SP-49 (cell line): ENCODE data around the genes COL11A1 and GPSM2.

GRCh38 chr1:96844281-96844495 lies 122.6 kb downstream of the PTBP2 start:
- PRO-cap = no peak

DNA sequence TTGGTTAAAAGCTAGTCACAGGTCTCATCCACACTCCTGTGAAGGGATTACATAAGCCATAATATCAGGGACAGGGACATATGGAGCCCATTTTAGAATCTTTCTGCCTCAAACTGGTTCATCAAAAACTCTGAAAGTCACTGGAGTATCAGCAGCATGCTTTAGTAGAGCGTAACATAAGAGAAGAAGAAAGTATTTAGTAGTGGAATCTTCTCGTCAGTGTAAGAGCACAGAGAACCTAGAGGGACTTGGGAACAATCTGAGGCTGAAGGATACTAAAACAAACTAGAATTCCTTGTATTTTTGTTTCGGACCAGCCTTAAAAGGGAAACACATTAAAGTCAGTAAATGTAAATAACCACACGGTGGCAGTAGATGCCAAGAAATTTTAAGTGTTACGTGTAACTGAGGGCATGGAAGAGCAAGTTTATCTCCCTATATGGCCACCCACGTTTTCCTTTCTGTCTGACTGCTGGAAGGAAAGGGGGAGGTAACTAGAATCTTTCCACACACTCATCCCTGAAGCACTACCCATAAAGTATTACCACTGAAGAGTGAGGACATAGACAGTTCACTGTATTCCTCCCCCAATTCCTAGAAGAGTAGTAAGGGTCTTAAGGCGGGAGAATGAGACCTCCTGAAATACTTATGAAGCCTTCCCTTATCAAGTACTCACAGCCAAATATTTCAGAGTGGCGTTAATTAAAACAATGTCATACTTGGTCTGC lies 41.5 kb upstream of the AGL start:
- PRO-cap = no peak

DNA sequence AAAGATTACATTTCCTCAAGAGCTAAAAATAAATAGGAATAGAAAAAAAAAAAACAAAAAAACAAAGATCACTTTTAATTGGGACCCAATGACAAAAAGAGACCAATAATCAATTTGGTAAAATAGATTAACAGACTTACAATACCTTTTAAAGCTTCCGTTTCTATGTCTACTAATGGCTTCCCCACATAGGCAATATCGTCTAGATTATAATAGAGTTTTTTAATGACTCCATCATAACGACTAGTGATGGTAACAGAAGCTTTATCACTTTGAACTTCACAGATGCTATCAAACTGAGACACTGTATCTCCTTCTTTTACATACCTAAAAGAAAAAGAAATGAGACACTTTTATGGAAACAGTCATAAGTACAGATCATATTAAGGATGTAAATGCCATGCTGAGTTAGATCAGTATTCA lies 19.0 kb downstream of the DBT start:
- PRO-cap = no peak

- PRO-cap = no peak
Measured at GRCh38 chr1:100240670-100241048, 9.0 kb downstream of the DBT start.

- PRO-cap = no peak
Measured at GRCh38 chr1:100279204-100279873, 13.3 kb downstream of the RTCA start.

DNA sequence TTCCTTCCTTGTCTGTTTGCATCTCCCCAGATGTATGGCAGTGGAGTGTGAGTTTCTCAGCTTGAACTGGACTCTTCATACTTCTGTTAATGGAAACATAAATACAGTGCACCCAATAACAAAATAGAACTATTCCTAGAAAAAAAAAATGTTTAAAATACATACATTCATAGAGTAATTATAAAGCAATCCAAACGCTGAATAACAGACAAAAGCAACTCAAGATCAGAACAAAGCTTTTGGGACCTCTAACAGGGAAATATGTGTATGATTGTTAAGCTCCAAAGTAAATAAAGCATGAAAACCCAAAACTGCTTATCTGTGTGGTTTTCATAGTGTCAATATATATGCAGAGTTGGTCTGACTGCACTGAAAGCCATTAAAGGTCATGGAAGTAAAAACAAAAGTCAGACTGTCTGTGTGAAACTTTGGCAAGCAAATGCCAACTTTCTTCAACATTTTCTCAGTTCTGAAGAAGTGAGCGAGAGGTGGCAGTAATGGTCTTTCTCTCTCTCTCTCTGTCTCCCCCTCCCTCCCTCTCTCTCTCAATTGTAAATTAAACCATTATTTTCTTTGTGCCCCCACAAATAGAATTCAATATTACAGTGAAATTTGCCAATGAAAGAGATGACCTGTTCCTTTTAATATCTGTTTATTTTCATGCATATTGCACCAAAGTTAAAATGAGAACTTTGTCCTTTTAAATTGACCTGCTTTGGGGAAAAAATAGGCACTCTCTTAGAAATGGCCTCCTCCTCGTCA lies 100.1 kb upstream of the S1PR1 start:
- PRO-cap = no peak

DNA sequence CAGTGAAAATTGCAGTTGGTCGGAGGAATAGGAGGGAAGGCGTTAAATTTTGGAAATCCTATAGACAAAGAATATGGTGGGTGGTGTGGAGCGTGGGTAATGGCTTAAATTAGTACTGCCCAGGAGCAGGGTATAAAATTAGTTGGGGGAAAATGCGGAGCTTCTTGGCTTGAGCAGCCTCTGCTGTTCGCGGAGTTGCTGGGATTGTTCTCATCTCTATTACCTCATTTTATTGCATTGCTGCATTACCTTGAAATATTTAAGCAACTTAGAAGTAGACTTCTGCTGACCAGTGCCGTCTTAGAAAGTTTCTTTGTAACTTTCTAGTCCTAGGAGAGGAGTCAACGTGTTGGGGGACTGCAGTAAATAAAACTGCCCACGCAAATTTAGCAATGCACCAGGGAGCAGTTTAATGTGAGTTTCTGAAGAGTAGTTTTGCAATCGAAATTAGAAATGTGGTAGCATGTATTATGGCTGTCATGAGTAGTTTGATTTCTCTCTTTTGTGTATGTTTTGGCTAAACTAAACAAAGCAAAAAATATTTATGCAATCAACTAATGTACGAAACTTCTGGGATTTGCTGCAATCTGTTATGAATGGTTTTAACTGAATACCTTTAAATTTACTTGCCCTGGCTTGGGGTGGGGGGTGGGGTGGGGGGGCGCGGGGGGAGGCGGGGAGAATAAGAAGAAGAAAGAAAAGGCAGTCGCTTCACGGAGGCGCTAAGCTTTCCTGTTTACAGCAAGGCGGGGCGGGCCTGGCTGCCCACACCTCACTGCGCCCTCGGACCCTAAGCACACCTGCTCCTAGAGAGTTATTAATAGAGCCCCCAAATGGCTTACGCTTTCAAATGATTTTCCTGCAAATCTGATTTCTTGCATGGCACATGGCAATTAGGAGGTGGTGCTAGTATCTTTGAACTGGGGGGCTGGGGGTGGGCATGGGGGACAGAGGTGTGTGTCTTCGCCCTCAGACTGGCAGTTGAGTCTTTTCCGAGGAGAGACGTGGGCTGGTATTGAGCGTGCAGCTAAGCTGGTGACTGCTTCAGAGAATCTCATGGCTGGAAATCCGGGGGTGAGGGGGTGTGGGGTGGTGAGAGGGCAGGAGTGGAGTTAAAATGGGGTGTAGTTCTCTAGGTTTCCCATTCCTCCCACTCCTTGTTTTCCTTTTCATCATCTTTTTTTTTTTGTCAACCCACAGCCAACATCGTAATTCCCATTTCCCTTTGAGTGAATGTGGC lies 953 bp downstream of the S1PR1 start:
- PRO-cap = unidirectional peak, plus-strand start at position 768 of the sequence

GRCh38 chr1:101238592-101239470 lies 2.0 kb downstream of the S1PR1 start:
- PRO-cap = no peak

GRCh38 chr1:101239692-101240902 lies 3.3 kb downstream of the S1PR1 start:
- PRO-cap = no peak

DNA sequence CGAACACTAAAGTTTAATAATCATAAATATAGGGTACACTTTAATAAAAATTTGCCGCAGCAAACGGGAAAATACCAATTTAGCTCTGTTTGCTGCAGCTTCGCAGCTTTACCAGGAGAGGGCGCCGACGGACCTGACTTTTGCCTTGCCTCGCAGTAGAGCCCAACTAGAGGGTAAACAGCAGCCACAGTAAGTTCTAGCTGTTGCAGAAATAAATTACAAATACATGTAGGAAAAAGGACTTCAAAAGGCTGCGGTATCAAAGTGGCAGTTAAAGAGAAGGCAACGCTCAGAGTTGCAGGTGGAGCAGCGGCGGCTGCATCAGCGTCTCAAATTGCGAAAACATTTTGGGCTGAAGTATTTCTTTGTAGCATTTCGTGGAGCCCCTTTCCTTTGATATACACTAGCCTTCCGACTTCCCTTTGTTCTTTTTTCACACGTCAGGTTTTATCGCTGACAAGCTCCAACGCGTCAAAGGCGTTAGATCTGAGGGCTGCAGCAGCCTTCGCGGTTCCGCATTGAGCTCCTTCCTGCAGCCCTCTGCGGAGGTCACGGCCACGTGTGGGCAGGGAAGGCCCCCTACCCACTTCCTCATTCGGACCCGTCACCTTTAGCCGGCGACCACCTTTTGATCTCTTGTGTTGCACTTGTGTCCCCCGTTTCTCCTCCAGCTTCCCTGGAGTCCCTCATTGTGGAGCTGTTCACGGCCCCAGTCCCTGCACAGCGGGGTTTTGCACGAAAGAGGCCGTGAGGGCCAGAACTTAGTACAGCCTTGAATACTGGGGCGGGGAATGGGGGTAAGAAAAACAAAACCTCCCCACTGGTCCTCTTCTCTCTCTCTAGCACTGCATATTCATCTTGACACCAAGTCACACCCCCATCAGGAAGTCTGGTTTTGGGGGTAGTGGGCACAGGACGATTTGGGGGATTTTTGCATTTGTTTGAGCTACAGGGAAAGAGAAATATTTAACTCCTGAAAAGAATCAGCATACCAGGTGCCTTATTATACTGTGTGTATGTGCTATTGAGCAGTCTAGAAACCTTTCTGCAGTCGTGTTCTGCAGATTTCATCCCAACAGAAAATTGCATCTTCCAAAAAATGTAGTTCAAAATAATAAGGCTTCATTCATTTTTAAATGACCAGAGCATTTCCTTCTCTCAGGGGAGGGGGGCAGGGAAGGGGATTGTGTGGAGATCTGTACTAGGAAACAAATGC lies 72.9 kb downstream of the S1PR1 start:
- PRO-cap = unidirectional peak, plus-strand start at position 292 of the sequence; bidirectional peak, plus-strand start at position 601 of the sequence, minus-strand start at position 400 of the sequence

- PRO-cap = no peak
Measured at GRCh38 chr1:101371128-101371675, 134.4 kb downstream of the S1PR1 start.

GRCh38 chr1:103108164-103109150 lies at the start of gene COL11A1:
TSS of gene COL11A1 (minus strand) at chr1:103108522.
- PRO-cap = no peak

DNA sequence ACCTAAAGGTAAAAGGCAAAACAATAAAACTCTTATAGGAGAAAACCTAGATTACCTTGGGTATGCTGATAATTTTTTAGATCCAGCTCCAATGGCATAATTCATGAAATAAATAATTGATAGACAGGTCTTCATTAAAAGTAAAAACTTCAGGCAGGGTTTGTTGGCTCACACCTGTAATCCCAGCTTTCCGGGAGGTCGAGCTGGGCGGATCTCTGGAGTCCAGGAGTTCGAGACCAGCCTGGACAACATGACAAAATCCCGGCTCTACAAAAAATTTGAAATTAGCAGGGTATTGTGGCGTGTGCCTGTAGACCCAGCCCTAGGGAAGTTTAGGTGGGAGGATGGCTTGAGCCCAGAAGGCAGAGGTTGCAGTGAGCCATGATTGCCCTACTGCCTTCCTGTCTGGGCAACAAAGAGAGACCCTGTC lies 239.1 kb downstream of the AMY1C start:
- PRO-cap = no peak

DNA sequence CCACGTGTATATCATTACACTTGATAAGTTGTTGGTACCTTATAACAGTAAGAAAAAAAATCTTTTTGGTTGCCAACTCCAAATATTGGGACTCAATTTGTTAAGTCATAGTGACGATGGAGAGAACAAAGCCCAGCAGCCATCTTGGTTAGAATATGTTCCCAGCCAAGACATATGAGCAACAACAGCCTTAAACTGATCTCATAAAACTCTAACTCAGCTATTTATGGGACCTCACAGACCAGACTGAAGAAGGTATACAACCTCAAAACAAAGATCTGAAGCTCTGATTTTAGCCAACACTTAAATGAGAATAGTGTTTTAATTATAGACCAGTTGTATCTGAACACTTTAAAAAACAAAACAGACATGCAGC lies 281.3 kb downstream of the VAV3 start:
- PRO-cap = no peak

- PRO-cap = no peak
Measured at GRCh38 chr1:107686356-107686636, 278.7 kb downstream of the VAV3 start.

DNA sequence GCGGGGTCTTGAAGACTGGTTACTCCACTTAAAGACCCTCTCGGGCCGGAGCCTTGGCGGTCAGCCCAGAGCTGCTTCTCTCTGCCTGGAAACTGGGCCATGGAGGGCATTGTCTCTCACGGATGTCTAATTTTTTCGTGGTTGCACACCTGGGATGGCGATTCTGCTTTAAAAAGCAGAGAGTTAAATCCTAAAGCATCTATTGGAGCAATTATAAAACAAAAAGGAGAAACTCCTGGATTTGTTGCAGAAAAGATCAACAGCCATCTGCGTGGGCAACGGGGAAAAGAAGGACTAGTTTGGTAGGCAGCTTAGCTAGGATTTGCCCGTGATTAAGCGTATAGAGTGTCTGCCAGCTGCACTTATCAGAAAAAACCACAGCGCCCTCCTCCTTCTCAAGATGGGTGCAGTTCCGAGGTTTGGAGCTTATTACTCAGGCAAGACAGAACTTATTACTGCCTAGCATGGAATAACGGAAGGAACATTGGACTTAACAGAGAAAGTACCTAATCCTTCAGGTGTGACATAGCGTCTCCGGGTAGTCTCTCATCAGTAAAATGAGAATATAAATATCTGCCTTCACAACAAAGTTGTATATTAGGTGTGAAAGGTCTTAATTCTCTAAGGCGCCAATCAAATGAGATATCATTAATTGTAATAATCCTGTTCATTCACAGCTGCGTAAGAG lies 578 bp upstream of the SLC25A24 start:
- PRO-cap = no peak

DNA sequence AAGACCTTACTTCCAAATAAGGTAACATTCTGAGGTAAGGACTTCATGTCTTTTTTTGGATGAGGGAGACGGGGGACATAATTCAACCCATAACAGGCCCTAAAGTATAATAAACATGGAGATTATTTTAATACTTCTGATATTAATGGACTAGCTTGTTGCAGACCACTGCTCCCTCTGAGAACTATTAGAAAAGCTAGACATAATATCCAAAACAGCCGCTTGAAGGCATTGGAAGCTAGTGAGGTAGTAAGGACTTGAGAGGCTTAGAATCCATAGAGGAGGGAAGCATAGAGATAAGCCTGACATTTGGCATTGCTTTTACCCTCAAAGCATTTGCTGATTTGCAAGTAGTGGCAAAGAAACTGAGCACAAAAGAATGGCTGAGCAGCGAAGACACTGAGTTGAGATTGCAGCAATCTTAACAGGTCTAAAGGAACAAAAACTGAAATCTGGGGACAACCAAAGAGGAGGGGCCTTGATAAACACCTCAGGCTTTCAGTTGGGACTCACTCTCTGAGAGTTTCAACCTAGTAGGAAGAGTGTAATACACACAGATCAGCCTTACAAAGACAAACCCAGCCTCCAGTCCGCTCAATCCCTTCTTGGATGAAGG lies 43.1 kb downstream of the EEIG2 start:
- PRO-cap = no peak

- PRO-cap = no peak
Measured at GRCh38 chr1:108703693-108704541, 8.8 kb upstream of the FNDC7 start.

GRCh38 chr1:108876702-108877817 lies at the start of gene GPSM2:
TSS of gene GPSM2 (plus strand) at chr1:108876985.
- PRO-cap = bidirectional peak, plus-strand start at chr1:108876987, minus-strand start at chr1:108876845

DNA sequence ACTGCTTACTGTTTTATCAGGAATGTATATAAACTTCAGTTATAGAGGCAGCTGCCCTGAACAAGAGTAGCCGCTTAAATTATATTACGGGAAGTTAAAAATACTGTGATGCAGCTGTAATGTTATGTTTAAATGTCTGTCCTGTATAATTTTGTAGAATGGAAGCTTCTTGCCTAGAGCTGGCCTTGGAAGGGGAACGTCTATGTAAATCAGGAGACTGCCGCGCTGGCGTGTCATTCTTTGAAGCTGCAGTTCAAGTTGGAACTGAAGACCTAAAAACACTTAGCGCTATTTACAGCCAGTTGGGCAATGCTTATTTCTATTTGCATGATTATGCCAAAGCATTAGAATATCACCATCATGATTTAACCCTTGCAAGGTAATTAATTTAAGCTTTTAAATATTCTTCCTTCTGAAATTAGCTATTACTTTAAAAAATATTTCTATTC lies 19.9 kb downstream of the GPSM2 start:
- PRO-cap = no peak